H9 (cell line): ENCODE measurements around a stretch of chr2.

DNA sequence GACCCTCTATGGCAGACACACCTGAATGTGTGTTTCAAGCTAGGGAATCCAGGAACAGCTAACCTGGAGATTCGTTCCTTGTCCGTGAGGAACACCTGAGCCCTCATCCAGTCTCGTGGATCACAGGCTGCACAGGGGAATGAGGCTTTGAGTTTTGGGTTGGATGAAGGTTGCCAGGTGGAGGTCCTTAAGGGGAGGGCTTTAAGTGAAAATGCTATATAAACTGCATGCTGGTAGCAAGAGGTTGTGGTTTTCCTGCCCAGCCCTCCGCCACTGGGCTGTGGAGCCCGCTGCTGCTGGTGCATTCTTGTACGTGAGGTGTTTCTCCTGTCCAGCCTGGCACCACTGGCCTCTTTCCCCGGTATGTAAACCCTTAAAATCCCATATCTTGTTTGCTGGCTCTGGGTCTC lies 117.8 kb downstream of the ARHGAP15 start:
- PRO-cap: no peak

GRCh38 chr2:143481231-143481816 lies 352.1 kb downstream of the ARHGAP15 start:
- PRO-cap: no peak

DNA sequence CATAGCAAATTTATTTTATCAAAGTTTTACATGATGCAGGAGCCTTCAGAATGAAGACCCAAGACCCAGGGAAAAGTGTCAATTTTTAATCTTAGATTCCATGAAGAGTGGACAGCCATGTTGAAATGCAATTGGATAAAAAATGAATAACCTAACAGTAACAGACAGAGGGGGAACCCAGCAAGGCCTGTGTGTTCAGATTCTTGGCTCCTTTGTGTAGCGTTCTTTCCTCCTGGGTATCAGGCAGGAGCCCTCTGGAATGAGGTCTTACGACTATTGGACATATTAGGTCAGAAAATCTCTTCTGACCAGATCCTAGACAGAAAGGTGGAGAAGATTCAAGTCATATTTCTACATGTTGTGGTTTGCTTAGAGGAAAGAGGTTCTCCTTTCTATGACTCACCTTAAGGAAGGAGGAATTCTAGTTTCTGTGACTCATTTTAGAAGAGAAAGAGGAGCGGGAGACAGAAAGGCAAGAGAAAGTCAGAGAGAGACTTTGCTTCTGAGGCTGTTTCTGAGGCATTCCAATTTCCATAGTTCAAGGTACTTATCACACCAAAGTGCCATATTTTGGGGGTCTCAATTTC lies 431.2 kb downstream of the GTDC1 start:
- PRO-cap: no peak

GRCh38 chr2:144240598-144240990 lies 91.7 kb downstream of the GTDC1 start:
- PRO-cap: no peak

DNA sequence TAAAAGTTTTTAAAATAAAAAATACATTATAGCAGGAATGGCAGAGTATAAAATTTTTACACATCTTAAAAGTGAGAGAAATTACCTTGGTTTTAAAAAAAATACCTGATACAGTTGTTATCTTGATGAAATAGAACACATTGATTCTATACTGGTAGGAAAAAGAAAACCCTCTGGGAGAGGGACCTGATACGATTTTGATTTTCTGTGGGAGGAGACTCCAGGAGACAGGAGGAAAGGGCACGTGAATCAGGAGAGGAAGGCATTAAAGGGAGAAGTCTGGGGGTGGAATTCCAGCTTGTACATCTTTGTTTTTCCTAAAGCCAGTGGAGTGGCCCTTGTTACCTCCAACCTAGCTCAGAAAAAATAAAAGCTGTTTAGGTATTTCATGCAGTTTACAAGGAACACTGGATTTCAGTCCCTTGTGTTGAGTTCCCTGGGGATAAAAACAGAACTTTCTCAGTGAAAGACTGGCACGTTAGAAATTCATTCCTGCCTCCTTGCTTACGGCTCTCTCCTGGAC lies 17.2 kb upstream of the GTDC1 start:
- PRO-cap: no peak

- PRO-cap: no peak
These were observed 40.1 kb upstream of the GTDC1 start for GRCh38 chr2:144372217-144373040.

DNA sequence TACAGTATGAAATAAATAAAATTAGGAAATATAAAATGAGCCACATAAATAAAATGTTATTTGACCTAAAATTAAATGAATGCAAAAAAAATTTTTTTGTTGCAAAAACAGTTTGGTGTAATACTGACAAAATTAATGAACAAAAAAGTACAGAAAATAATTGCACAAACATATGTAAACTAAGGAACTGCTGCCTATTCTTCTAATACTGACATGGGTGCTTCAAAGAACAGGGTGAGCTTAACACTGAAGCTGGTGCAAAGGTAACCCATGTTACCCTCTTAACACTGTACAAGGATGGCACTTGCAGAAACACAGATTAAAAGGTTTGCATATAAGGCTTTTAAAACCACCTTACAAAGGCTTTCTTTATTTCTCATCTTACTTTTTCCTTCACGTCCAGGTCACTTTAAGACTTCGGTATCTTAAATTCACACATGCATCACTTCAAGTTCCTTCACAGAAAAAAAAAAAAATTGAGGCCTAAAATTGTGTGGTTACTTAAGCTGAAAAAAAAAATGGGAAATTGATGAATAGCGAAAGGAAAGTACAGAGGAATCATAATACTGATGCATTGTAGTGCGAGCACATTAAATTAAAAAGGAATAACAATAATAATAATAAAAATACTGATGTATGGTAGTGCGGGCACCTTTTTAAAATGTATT lies 56.2 kb upstream of the GTDC1 start:
- PRO-cap: no peak

GRCh38 chr2:144429494-144430222 lies 90.3 kb downstream of the ZEB2 start:
- PRO-cap: no peak

- PRO-cap: no peak
These were observed 182.1 kb upstream of the ZEB2 start for GRCh38 chr2:144702014-144702514.

GRCh38 chr2:144903468-144903997 lies 383.6 kb upstream of the ZEB2 start:
- PRO-cap: unidirectional peak, minus-strand start at chr2:144903610

DNA sequence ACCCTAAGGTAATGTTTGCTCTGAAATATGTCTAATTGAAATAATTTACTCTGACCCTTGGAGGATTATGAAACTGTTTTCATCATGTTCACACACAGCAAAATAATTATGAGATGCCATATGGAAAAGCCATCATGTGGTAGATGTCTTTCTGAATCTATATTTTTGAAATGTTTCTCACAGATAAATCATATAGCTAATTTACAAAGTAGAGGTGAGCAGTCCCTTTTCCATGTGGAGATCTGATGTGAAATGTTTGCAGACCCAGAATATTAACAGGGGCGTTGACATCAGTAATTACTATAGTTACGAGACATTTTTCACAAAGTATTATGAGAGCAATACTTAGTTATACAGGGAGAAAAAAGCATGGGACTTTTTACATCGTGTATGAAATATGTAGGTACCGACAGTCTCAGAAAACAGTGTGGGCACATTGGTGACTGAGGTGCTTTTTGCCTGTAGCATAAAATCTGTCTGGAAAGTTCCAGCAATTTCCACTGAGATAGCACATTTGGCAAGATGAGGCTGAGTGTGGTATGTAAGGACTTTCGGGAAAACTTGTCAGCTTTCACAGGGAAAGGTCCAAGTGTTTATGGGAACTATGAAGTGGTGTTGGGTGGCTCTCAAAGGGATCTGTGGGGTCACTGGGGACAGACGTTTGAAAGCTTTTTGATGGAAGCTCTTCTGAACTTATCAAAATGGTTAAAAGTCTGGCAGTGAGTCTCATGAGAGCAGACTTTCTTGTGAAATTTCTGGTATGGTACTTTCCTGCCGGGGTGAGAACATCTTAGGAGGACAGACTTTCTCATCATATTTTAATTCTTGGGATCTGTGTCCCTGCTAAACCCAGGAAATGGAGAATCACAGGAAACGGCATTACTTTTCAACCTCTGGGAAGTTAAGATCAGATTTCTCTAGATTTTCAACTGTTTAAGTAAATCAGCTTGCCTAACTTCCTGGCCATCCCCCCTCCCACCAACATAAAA lies 546.1 kb upstream of the ZEB2 start:
- PRO-cap: no peak

- PRO-cap: no peak
These were observed 891.5 kb upstream of the ZEB2 start for GRCh38 chr2:145411373-145411919.

GRCh38 chr2:147896015-147896596 lies 51.3 kb downstream of the ACVR2A start:
- PRO-cap: no peak

DNA sequence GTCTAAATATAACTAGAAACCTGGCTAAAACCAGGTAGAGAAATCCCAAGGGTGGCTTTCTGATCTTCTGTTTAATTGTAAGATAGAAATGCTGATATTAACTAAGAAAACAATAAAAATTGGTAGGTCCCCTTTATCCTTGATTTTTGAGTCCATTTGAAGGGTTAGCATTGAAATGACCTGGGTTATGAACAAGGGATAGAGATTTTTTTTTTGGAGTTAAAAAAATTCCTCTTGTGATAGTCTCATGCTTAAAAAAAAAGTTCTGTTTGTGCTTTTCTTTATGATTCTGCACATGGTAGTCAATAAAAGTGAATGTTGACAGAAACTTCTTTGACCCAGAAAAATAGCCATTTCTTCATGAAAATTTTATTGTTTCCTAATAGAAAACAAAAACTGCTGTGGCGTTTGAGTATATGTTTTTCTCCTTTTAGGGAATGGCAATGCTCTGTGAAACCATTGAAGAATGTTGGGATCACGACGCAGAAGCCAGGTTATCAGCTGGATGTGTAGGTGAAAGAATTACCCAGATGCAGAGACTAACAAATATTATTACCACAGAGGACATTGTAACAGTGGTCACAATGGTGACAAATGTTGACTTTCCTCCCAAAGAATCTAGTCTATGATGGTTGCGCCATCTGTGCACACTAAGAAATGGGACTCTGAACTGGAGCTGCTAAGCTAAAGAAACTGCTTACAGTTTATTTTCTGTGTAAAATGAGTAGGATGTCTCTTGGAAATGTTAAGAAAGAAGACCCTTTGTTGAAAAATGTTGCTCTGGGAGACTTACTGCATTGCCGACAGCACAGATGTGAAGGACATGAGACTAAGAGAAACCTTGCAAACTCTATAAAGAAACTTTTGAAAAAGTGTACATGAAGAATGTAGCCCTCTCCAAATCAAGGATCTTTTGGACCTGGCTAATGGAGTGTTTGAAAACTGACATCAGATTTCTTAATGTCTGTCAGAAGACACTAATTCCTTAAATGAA lies 82.1 kb downstream of the ACVR2A start:
- PRO-cap: no peak

DNA sequence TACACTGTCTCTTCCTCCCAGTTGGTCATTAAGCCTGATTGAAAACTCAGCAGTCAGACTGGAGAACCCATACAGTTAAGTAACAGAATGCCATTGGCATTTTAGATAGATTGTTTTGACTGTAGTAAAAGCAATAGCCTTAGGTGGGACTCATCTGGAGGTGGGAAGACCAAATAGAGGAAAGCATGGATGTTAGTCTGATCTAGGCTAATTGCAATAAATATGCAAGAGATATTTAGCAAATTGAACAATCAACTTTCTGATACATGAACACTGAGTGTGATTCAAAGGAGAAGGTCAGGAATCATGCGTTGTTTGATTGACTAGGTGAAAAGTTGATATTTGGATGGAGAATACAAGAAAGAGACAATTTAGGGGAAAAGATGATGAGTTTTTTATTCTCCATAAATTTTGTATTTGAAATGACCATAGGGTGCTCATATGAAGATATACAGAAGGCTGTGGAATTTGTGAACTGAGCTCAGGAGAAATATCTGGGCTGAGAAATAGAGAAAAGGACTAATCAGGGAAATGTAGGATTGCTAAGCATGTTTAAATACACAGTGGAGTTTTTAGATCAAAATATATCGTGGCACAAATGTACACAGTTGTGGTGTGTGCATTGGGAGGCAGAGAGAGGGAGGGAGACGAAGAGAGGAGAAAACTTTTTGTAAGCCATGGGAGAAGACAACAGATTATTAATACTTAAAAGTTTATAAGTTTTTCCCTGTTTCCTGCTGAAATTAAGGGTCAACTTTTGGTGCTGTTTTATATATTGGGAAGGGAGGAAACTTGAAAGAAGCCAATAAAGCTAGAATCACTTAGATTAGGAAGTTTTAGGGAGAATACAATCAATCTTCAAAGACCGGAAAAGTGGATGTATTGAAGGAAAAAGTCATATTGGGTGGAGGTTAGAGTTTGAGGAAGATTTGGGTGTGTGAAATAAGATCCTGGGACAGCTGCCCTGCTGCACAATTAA lies 242.1 kb downstream of the MBD5 start:
- PRO-cap: no peak

- PRO-cap: no peak
These were observed 91.6 kb upstream of the EPC2 start for GRCh38 chr2:148552961-148553315.

GRCh38 chr2:148645649-148645980 lies 1.1 kb downstream of the EPC2 start:
- PRO-cap: unidirectional peak, plus-strand start at chr2:148645781

DNA sequence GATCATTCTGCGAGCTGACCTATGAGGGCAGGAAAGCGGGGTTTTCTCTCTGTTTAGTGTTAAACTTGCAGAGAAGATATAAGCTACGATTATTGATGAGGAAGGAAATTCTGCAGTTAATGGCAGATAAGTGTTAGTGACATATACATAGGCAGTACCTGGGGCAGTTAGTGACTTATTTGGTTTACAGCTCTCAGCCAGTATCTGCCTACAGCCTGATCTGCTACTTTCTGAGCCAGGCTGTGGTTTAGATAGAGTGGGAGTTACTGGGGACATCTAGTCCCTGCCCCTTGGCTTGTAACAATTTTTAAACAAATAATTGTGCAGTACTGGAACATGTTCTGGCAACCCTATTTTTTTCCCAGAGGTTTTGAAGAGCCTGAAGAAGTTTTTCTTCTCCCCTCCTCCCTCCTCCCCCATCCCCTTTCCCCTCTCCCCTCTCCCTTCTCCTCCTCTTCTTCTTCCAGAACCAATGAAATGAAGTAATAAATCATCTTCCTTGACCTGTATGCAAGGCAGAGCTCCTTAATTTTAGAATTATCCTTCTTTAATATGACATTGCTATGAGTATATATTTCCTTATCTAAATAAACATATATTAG lies 2.4 kb downstream of the KIF5C start:
- PRO-cap: no peak

DNA sequence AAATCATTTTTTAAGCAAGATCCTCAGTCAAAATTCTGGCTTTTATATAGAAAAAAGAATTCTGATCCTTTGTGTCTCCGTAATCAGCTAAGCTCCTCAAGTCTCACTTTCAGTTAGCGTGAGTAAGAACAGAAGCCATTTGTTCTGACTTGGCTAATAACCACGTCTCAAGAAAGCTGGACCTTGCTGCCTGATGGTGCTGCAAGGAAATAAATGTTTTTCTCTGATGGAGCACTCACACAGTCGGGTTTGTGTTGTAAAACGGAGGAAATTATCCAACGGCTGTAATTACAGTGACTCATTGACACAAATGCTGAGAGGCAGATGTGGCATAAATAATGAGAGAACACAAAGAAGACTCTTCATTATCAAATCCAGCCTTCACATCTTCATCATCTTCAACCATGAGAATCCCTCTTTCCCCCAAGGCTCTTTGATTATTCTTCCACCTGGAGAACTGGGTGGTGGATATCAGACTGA lies 252.7 kb downstream of the RND3 start:
- PRO-cap: no peak

DNA sequence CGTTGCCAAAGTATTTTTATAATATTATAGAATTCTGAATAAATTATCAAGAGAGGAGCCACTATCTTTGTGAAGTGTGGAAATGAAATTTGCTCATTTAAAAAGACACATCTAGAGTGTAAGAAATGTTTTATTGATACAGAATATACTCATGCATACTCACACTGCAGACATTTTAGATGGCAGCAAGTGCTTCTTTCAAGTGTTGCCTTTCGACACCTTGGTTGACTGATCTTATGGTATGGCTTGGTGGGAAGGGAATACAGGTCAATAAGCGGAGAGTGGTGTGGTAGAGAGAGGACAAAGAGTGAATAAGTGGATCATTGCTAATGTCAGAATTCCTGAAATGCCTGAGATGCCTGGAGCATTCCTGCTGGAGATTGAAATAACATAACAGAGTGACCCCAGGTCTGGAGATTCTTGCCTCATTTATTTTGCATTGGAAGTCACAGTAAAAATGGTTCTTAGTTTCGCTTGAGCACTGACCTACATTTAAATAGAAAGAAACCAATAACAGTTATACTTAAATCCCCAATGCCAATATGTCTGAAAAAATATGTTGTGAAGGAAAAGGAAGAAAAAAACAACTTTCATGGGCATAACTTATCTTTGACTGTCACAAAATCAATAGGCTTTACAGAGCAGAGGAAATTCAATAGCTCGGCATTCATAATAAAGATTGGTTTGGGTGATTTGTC lies 76.6 kb downstream of the RND3 start:
- PRO-cap: bidirectional peak, plus-strand start at position 391 of the sequence, minus-strand start at position 238 of the sequence